Measurements from ENCODE around the gene ERCC3.

- RRBS, result no CpG with 5 or more reads among the region's 2 CpGs
Measured at GRCh38 chr2:125696558-125696841, 959.5 kb upstream of the GYPC start.

DNA sequence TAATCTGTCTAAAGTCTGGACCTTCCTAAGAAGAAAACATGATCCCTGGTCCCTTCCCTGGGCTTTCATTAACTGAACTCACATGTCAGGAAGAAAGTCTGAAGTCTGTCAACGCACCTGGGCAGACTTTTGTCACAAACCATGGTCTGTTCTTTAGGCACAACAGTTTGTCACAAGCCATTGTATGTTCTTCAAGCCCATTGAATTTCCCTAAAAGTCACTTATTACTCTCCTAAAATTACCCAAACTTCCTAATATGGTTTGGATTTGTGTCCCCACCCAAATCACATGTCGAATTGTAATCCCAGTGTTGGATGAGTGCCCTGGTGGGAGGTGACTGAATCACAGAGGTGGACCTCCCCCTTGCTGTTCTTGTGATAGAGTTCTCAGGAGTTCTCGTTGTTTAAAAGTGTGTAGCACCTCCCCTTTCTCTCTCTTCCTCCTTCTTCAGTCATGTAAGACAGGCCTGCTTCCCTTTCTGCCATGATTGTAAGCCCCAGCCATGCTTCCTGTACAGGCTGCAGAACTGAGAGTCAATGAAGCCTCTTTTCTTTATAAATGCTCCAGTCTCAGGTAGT is 11.4 kb upstream of the GYPC start:
- RRBS, result no CpG with 5 or more reads among the region's 3 CpGs

DNA sequence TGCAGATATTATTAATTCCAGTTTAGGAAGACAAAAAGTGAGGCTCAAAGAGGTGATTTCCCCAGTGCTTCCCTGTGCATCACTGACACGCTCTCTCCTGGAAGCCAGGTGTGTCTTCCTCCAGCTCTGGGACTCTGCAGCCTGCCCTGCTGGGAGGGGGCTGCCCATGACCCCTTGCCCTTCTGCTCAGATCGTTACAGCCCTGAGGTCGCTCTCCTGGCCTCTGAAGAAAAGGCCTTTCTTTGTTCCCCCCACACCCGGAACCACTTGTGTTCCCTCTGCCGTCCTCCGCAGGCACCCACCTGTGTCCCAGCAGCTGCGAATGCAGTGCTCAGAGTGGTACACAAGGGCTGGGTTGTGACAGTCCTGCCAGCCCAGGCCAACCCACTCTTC is 9.8 kb downstream of the GYPC start:
- RRBS, result no CpG with 5 or more reads among the region's 7 CpGs

DNA sequence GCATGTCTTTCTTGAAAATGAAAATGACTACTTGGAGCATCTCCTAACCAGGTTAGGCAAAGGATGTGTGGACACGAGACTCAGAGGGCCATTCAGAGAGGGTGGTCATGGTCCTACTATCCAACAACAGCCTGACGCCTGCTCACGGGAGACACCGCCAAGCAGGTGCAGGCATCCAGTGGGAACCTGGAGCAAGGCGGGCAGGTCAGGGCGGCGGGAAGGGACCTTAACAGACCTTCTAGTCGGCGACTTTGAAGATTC is 24.7 kb downstream of the GYPC start:
- RRBS, result no CpG with 5 or more reads among the region's 9 CpGs

DNA sequence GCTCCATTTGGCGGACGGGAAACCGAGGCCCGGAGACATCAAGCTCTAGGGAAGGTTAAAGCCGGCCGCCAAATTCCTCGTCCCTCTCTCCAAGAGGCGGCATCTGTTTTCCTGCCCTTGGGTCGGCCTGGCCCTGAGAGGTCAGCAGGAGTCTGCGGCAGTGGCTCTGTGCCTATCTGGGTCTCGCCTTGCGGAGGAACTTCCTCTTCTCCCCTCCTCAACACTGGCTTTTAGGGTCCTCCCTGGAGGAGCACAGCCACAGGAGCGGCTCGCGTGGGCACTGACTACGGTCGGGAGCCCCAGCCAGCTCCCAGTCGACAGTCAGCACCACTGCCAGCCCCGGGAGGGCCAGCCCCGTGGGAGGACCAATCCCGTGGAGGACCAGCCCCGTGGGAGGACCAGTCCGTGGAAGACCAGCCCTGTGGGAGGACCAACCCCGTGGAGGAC is 72.6 kb downstream of the TEX51 start:
- RRBS, result no CpG with 5 or more reads among the region's 24 CpGs

DNA sequence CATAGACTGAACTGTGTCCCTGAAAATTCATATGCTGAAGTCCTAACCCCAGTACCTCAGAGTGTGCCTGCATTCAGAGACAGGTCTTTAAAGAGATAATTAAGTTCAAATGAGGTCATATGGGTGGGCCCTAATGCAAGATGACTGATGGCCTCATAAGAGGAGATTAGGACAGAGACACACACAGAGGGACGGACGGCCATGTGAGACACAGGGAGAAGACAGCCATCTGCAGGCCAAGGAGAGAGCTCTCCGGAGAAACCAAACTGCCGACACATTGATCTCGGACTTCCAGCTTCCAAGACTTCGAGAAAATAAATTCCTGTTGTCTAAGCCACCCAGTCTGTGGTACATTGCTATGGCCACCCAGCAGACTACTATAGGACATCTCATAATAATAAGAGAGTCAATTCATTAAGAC is 103.5 kb downstream of the BIN1 start:
- RRBS, result no CpG with 5 or more reads among the region's 6 CpGs

GRCh38 chr2:127107599-127108092 is 692 bp upstream of the BIN1 start:
- RRBS, result 16% methylated on average over 13 of the region's 21 CpGs

GRCh38 chr2:127143703-127144754 is 37.1 kb upstream of the BIN1 start:
- RRBS, result no CpG with 5 or more reads among the region's 11 CpGs

- RRBS, result 53% methylated on average over 3 of the region's 68 CpGs
Measured at GRCh38 chr2:127293352-127294450, at the start of gene ERCC3. Gene ERCC3 (minus strand): TSS chr2:127294144.

DNA sequence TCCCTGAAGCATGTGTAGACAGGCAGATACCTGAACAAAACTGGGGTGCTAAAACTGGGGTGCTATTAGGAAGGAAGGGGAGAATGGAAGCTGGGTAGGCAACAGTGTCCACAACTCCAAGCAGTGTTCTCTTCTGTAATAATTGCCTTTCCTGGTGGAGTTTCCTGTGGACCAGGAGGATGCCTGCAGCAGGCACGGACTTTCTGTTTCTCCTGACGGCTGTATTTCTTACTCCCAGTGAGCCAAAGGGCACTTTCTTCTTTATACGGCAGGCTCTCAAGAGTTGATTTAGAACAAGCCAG is 13.1 kb upstream of the PROC start:
- RRBS, result no CpG with 5 or more reads among the region's 3 CpGs

DNA sequence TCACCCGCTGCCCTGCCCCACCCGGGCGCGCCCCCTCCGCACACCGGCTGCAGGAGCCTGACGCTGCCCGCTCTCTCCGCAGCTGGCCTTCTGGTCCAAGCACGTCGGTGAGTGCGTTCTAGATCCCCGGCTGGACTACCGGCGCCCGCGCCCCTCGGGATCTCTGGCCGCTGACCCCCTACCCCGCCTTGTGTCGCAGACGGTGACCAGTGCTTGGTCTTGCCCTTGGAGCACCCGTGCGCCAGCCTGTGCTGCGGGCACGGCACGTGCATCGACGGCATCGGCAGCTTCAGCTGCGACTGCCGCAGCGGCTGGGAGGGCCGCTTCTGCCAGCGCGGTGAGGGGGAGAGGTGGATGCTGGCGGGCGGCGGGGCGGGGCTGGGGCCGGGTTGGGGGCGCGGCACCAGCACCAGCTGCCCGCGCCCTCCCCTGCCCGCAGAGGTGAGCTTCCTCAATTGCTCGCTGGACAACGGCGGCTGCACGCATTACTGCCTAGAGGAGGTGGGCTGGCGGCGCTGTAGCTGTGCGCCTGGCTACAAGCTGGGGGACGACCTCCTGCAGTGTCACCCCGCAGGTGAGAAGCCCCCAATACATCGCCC is 4.7 kb downstream of the PROC start:
- RRBS, result 9% methylated on average over 8 of the region's 56 CpGs

- RRBS, result no CpG with 5 or more reads among the region's 2 CpGs
Measured at GRCh38 chr2:127563008-127563360, 27.5 kb downstream of the MYO7B start.

GRCh38 chr2:127584337-127584781 is 48.9 kb downstream of the MYO7B start:
- RRBS, result no CpG with 5 or more reads among the region's 4 CpGs

DNA sequence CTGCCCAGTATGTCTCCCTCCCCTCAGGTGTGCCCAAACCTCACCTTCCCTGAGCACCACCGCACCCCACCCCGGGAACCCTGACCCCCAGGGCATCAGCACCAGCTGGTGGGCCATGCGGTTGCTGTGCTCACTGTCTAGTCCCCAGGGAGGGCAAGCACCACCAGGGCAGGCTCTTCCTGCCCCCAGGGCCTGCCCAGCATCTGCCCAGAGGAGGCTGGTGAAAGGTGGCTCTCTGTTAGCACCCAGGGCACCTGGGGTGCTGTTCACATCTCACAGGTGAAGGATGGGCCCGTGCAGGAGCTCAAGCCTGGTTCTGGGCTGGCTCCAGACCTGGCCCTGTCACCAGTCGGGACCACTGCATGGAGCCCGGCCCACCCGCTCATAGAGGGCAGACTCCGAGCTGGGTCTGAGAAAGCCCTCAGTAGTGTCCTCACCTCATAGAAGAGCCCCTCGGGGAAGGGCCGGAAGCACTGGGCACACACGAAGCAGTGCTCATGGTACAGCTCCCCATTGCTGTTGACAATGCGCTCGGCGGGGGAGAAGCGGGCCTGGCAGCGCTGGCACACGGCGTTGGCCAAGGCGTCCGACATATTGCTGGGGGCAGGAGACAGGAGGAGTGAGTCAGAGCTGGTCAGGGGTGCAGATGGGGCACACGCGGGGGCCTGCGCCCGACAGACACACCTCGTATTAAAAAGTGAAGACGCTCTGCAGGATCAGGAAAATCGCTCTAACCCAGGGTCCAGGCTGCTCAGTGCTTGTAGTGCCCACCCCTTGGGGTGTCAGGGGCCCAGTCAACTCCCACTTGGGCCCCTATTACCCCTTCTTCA is 11.2 kb downstream of the GPR17 start:
- RRBS, result no CpG with 5 or more reads among the region's 27 CpGs

DNA sequence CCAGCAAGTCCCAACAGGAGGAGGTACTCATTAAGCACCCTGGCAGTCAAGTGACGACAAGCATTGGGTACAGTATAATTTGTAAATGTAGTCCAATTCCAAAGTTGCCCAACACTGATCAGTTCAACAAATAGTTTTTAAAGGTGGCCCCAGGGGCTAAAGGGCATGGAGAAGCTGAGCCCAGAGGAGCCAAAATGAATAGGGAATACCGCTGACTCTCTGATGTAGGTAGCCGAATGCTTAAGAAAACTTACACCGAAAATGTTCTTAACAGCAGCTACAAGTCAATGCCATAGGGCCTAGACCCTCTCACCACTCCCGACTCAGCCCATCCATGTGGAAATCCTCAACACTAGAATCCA is 9.9 kb downstream of the LIMS2 start:
- RRBS, result no CpG with 5 or more reads among the region's 5 CpGs

GRCh38 chr2:127715575-127716431 is 14.5 kb downstream of the SFT2D3 start:
- RRBS, result no CpG with 5 or more reads among the region's 15 CpGs

GRCh38 chr2:127863764-127864345 is 5.9 kb upstream of the POLR2D start:
- RRBS, result no CpG with 5 or more reads among the region's 5 CpGs

DNA sequence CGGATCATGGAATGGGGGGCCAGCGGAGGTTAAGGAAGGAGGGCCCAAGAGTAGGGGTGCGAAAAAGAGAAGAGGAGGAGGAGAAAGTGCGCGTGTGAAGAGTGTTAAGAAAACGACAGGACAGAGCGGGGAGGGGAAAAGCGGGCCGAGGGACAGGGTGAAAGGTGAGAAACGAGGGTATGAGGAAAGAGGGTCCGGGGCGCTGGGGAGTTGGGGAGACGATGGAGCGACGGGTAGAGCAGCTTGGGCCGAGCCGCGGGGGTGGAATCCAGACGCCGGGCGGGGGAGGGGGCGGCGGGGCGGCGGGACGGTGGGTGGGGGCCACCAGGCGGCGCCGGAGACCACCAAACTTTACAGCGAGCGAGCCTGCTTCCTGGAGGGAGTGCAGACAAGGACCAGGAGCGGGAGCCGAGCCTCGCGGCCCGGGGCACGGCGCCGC is 612 bp downstream of the AMMECR1L start:
- RRBS, result no CpG with 5 or more reads among the region's 39 CpGs

GRCh38 chr2:128282473-128282968 is 36.1 kb downstream of the HS6ST1 start:
- RRBS, result no CpG with 5 or more reads among the region's 16 CpGs

- RRBS, result no CpG with 5 or more reads among the region's 20 CpGs
Measured at GRCh38 chr2:128306014-128306754, 12.5 kb downstream of the HS6ST1 start.

Measured in AG04449 (cell line).